Upper lobe of left lung (tissue), 5 donors: ENCODE data around the gene RBM15B.

GRCh38 chr3:50164088-50164629 lies 9.0 kb downstream of the SEMA3F start:
- PRO-cap, 2 experiments, result no peak in any of the 2 experiments
- RAMPAGE, long total RNA, 4 experiments, result no peak in any of the 4 experiments

DNA sequence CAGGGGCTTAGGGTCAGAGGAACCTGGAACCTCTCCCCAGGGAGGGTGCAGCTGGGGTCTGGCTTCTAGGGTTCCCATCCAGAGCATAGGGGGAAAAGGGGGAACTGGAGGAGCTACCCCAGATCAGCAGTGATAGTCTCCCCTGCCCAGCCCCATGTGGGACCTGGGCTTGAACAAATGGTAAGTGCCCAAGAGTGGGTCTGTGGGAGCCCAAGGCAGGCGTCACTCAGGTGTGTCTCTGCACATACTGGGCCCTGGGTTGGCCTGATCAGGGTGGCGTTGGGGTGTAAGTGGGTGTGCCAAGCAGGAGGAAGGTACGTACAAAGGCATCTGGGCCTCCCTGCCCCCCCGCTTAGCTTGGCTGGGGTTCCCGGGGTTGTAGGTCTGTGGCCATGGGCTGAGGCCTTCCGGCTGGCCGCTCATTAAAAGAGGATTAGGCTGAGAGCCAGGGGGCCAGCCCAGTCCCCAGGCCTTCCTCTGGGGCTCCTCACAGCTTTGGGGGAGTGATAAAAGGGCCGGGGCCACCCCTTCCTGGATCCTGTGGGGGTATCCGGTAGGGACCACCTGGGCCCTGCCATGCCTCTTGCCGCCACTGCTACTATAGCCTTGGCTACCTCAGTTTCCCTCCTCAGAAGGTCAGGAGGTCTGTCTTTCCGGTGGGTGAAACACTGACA lies 13.2 kb downstream of the SEMA3F start:
- PRO-cap, 2 experiments, result peak in 1 of 2 experiments; most common plus-strand start position 422 of the sequence (in 1); most common minus-strand start position 156 of the sequence (in 1)
- RAMPAGE, long total RNA, 4 experiments, result no peak in any of the 4 experiments

DNA sequence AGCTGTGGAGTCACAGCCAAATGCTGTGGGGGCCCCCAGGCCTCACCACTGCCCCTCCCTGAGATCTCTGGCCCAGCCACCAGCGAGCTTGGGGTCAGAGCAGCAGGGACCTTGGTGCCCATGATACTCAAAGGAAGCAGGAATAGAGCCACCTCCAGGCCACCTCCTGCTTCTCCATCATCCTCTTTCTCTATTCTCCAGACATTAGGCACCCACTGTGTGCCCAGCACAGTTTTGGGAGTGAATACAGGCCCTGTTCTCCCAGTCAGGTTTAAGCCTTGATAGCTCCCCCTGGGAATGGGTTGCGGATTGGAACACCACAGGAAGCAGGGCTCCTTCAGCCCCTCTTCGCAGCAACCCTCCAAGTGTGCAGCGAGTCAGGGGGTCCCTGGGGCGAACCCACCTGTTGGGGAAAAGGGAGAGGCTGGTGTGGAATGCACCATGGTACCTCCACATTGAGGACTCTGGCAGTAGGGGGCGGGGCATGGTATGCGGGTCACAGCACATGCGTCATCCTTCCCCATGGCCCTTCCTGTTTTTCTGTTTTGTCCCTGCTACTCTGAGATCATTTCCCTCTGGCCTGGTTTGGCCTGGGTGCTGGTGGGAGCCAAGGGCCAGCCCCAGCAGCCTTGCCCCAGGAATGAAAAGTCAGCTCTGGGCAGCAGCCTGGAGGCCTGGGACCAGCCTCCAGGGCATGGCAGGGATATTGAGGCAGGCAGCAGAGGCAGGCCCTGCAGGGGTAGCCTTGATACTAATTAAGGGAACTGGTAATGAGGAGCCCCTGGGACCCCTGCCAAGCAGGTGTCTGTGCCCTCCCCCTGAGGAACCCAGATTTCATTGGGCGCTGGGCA lies 14.2 kb upstream of the SEMA3B start:
- PRO-cap, 2 experiments, result peak in 1 of 2 experiments; most common plus-strand start position 578 of the sequence (in 1); most common minus-strand start position 457 of the sequence (in 1)
- RAMPAGE, long total RNA, 4 experiments, result no peak in any of the 4 experiments

GRCh38 chr3:50256493-50257301 lies 12.2 kb upstream of the SEMA3B start:
- PRO-cap, 2 experiments, result no peak in any of the 2 experiments
- RAMPAGE, long total RNA, 4 experiments, result start-site peak on the plus strand in 2 of 4 experiments, at chr3:50256715-50257085 at its widest, 61 to 358 reads per replicate

GRCh38 chr3:50259725-50260748 lies 8.9 kb upstream of the SEMA3B start:
- PRO-cap, 2 experiments, result peak in 2 of 2 experiments; most common plus-strand start chr3:50260205 (in 1); most common minus-strand start chr3:50260064 (in 1)
- RAMPAGE, long total RNA, 4 experiments, result start-site peak on the plus strand in 2 of 4 experiments, at chr3:50260196-50260233 at its widest, 6 to 11 reads per replicate

DNA sequence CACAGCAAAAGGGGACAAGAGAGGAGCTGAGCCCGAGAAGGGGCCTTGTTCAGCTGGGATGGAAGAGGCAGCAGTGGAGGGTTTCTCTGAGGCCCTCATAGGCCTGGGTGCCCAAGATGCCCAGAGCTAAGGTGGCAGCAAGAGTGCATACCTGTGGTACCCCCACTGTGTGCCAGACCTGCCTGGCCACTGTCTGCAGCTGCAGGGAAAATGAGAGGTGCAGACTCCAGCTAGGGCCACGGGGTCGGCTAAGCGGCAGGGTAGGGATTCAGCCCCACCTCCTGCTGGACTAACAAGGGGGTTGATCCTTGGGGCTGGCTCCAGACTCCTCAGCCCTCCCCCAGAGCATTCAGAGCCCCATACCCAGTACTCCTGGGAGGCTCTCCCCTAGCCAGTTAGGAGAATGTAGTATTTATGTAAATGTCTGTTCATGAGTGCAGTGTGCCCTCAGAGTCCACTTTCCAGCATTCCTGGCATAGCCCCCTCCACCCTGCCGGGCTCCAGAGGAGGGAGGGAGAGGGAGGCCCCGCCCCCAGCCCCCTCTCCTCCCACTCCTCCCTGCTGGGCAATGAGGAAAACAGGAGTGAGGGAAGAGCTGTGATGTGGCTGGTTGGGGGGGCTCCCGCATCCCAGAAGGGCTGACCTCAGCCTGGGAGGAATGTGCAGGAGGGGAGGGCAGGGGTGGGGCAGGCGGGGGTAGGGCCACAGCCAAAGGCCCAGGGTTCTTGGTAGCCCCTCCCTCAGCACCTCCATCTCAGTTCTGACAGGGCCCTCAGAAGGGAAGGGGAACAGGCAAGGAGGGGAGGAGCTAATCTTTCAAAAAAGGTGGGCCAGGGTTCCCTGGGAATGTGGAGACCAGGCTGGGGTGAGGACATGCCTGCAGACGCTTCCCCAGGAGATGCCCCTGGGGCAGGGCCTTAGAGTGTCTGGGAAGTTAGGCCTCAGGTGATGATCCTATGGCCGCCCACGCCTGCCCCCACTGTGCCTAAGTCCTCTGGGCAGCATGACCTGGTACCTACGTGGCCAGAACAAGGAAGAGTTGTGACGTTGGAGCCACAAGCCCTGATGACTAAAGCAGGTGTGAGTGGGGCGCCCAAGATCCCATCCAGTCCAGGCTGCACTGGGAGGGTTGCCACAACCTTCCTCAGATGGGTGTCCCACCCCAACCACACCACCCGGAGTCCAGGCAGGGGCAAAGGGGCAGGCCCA lies 4.3 kb upstream of the SEMA3B start:
- PRO-cap, 2 experiments, result peak in 1 of 2 experiments; most common plus-strand start position 851 of the sequence (in 1)
- RAMPAGE, long total RNA, 4 experiments, result no peak in any of the 4 experiments

DNA sequence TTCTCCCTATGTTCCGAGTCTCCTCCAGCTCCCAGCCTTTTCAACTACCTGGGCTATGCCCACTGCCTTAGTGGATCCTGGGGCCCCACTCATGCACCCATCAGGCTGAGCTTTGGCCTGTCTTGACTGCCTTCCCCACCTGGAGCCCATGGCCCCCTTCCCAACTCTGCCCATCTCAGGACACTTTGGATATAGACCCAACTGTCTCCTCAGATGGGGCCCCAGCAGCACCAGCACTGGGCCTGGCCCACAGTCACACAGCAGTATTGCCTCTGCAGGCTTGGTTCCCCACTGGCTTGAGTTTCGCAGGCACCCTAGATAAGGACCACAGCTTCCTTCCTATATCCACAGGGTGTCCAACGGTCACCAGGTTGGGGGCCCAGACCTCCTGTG lies 1.0 kb downstream of the HYAL3 start:
- PRO-cap, 2 experiments, result no peak in any of the 2 experiments
- RAMPAGE, long total RNA, 4 experiments, result no peak in any of the 4 experiments

- PRO-cap, 2 experiments, result peak in 2 of 2 experiments; most common plus-strand start chr3:50317073 (in 2); most common minus-strand start chr3:50316964 (in 2)
- RAMPAGE, long total RNA, 4 experiments, result no peak in any of the 4 experiments
Measured at GRCh38 chr3:50316474-50317454, 5.8 kb downstream of the HYAL2 start.

GRCh38 chr3:50340120-50340531 lies 510 bp downstream of the RASSF1 start:
- PRO-cap, 2 experiments, result peak in 2 of 2 experiments; most common plus-strand start chr3:50340363 (in 1); most common minus-strand start chr3:50340501 (in 1)
- RAMPAGE, long total RNA, 4 experiments, result no peak in any of the 4 experiments

DNA sequence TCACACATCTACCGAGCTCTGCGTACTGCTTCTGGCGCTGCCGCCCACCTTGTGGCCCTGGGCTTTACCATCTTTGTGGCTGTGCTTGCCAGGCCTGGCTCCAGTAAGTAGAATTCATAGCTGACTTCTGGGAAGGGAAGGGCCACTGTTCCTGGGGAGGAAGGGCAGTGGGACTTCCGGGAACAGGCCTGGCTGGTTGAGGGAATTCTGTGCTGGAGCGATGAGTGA lies 710 bp downstream of the CYB561D2 start:
- PRO-cap, 2 experiments, result no peak in any of the 2 experiments
- RAMPAGE, long total RNA, 4 experiments, result no peak in any of the 4 experiments

DNA sequence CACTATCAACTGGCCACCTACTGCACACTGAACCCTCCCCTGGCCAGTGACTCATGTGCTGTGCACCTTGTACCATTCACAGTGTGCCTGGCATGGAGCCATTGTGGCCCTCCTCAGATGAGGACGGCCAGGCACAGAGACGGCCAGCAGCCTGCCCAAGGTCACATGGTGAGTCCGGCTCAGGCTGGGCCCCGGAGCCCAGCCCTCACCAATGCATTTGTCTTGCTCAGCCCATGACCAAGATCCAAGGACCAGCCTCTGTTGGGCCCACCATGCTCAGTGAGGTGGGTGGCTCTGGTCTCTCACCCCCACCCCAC lies 35.8 kb upstream of the TMEM115 start:
- PRO-cap, 2 experiments, result no peak in any of the 2 experiments
- RAMPAGE, long total RNA, 4 experiments, result no peak in any of the 4 experiments

DNA sequence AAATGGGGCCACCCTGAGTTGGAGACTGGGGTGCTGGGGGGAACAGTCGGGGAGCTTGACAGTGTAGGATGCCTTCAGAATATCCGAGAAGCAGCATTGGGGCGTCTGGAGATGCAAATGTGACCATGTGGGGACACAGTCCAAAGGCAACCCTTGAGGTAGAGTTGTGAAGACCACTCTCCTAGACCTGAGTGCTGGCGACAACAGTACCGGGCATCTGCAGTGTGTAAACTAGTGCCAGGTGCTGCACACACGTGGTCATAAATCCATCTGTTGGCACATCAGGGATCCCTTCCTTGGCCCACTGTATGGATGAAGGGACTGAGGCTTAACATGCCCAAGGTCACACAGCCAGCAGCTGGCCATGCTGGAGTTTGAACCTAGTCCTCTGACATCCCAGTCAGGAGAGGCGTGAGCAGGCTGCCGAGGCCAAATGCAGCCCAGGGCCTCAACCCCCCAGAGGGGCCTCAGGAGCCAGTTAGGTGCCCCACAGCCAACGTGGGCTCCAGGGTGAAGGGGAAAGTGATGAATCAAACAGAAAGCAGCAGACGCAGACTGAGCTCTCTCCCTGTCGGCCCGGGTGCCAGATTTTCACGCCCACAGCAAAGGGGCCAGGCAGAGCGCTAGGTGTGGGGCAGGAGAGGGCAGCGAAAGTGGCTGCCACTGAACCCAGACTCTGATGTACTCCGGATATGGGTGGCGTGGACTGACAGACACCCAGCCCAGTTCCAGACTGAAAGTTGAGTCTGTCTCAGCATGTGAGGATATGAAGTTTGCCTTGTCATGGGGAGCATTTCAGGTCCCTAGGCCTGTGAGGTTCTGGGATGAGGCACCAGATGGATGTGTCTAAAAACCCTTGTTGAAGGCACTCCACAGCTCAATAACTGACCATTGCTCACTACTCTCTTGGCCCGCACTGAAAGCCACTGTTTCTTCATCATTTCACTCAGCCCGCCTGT lies 18.9 kb downstream of the HEMK1 start:
- PRO-cap, 2 experiments, result no peak in any of the 2 experiments
- RAMPAGE, long total RNA, 4 experiments, result no peak in any of the 4 experiments

DNA sequence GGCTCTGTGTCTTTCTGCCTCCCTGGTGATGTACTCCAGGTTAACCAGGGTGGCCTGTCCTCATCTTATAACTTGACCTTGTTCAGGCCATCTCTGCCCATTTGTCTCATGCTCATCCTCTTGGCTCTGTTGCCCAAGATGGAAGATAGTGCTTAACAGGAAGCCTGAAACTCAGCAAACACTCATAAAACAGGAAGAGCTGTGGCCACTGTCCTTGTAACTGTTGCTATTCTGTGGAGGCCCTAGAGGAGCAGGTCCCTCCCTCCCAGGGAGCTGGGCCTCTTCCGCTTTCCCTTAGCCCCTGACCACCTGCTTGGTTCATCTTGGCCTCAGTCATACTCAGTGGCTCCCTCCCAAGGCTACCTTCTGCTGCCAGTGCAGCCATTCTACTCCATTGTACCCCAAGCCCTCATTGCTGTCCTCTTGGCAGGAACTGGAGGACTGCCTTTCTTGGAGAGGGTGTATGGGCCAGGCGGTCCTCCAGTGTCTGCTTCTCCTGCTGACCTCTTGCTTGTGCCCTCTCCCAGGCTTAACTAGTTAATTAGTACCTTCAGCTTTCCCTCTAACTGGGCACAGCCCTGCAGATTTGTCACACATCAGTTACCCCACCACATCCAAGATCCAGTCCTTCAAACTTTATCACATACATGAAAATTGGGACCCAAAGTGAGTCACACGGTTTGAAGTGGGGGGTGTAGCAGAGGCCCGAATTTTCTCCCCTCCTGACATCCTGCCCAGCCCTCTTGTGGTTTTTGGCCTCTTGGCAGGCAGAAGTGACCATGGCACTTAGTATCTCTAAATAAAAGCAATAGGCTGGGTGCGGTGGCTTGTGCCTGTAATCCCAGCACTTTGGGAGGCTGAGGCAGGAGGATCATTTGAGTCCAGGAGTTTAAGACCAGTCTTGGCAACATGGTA lies 3.7 kb downstream of the MAPKAPK3 start:
- PRO-cap, 2 experiments, result no peak in any of the 2 experiments
- RAMPAGE, long total RNA, 4 experiments, result no peak in any of the 4 experiments

GRCh38 chr3:50645365-50646306 lies 28.7 kb downstream of the MAPKAPK3 start:
- PRO-cap, 2 experiments, result no peak in any of the 2 experiments
- RAMPAGE, long total RNA, 4 experiments, result no peak in any of the 4 experiments

DNA sequence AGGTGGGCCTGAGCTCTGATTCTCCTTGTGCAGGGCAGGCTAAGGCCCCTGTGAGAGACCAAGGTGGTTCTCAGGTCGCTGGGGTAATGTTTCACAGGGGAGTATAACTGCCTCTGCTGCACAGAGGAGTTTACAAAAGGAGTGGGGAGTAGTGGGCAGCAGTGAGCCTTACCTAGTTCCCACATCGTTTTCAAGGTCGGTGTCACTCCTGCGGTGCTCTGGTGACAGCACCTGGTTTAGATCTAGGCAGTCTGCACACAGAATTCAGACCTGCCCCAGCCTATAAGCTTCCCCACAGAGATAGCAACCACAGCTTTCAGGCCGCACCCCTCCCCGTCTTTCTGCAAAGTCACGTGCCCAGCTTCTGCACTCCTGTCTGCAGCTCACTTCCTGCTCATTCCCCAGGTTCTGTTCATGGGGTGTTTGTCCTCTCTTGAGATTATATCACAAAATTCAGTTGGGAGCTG lies 350.5 kb downstream of the DOCK3 start:
- PRO-cap, 2 experiments, result no peak in any of the 2 experiments
- RAMPAGE, long total RNA, 4 experiments, result no peak in any of the 4 experiments

GRCh38 chr3:51391222-51391422 lies at the start of gene RBM15B:
Gene RBM15B, plus strand, starts transcription at chr3:51391285.
- PRO-cap, 2 experiments, result peak in 2 of 2 experiments; most common plus-strand start chr3:51391300 (in 1)
- RAMPAGE, long total RNA, 4 experiments, result no peak in any of the 4 experiments

- PRO-cap, 2 experiments, result no peak in any of the 2 experiments
- RAMPAGE, long total RNA, 4 experiments, result no peak in any of the 4 experiments
Measured at GRCh38 chr3:51539750-51540126, 1.2 kb downstream of the RAD54L2 start.

- PRO-cap, 2 experiments, result no peak in any of the 2 experiments
- RAMPAGE, long total RNA, 4 experiments, result no peak in any of the 4 experiments
Measured at GRCh38 chr3:51673850-51674443, 2.9 kb downstream of the TEX264 start.

DNA sequence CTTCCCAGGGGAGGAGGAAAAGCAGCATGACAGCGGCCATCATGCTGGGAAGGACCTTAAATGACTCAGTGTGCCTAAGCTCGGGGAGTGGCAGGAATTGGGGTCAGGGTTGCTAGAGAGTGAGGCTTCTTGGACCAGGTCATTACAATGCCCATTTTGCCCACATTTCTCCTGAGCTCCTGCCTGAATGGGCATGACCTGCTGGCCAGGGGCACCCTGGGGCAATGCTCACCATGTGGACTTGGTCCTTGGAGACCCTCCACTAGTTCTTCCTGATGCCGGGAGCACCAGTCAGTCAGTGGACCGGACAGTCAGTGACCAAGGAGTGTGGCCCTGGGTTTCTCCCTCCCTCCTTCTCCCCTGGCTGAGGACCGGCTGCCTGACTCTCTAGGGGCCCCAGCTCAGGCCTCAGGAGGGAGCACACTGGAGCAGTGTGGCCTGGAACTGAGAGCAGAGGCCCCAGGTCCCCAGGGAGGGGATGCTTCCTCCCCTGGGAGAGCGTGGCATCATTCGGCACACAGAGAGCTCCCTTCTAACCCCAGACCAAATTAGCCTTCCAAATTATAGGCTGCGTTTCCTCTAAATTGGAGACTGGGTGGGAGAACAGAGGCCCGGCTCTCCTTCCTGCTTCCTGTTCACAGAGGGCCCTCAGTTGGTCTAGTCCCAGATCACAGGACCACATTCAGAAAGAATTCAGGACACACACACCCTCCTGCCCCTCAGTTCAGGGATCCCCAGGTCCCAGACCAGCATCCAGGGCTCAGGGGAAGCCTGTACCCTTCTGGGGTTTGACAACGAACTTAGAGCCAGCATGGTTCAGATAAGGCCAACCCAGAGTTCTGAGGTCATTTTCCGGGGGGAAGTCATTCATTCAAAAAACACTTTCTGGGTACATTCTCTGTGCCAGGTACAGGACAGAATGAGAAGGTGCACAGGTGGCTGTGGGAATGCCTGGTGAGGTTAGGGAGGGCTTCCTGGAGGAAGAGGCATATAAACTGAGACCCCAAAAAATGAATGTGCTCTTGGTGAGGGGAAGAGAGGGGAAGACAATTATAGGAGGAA lies 28.2 kb upstream of the RPL29 start:
- PRO-cap, 2 experiments, result no peak in any of the 2 experiments
- RAMPAGE, long total RNA, 4 experiments, result no peak in any of the 4 experiments

DNA sequence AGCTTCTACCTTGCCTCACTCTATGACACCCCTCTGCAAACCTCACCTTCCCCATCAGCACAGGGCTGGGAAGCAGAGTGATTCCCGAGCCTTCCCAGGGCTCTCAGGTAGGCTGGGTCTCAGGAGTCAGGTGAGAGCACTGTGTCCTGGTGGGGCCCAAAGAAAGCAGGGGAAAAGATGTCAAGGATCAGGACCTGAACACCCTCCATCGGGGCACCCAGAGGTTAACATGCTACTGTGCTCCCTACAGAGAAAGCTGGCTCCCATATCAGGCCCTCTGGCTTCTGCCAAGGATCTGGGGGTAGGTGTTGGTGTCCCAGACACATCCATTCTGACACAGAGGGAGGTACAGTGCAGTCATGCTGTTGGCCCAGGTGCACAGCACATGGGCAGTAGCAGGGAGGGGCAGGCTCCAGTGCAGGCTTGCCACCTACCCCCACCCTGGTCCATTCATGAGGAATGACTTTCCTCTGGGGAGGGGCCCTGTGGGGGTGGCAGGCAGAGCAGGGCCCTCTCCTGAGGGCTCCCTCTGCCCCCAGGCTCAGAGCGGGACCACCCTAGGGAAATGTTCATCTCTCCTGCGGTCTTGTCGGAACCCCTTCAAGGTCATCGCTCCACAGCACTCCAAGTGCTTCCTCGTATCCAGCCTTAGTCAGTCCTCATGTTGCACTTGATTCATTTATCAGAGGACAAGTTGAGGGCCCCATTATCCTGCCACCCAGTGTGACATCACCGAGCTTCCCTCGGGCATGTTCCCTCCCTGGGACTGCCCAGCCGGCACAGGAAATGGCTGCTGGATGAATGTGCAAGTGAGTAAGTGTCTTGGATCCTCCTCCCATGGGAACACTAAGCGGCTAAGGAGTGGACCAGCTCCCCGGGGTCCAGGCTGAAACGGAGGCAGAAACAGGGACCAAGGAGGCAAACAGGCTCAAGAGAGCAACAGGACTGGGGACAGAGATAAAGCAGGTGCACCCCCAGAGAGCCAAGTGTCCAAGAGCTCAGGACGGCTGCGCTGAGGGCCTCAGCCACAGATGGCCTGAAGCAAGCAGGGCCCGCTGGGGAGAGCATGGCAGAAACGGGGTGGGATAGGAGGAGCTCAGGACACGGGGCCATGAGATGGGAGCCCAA lies 10.0 kb downstream of the DUSP7 start:
- PRO-cap, 2 experiments, result peak in 2 of 2 experiments; most common plus-strand start position 843 of the sequence (in 2); most common minus-strand start position 654 of the sequence (in 1)
- RAMPAGE, long total RNA, 4 experiments, result no peak in any of the 4 experiments